LHCN-M2 (cell line): ENCODE measurements around a stretch of chr1.

- RAMPAGE, long total RNA, result no peak
These were observed 646 bp upstream of the INPP5B start for GRCh38 chr1:37947428-37947970.

DNA sequence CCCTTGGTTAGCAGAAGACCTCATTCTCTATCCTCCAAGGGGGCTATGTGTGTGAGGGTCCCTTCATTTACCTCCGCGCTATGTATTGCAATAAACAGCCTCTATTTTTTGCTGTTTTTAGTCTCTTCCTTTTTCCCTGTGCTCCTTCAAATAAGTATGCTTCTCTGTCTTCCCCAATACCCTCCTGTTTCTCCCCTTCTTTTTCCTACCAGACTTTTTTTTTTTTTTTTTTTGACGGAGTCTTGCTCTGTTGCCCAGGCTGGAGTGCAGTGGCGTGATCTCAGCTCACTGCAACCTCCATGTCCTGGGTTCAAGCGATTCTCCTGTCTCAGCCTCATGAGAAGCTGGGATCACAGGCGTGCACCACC, 4.1 kb downstream of the SF3A3 start:
- RAMPAGE, long total RNA, result no peak

GRCh38 chr1:38000253-38000817, 5.0 kb downstream of the FHL3 start:
- RAMPAGE, long total RNA, result no peak

- RAMPAGE, long total RNA, result no peak
These were observed 702 bp downstream of the FHL3 start for GRCh38 chr1:38004394-38005229.

DNA sequence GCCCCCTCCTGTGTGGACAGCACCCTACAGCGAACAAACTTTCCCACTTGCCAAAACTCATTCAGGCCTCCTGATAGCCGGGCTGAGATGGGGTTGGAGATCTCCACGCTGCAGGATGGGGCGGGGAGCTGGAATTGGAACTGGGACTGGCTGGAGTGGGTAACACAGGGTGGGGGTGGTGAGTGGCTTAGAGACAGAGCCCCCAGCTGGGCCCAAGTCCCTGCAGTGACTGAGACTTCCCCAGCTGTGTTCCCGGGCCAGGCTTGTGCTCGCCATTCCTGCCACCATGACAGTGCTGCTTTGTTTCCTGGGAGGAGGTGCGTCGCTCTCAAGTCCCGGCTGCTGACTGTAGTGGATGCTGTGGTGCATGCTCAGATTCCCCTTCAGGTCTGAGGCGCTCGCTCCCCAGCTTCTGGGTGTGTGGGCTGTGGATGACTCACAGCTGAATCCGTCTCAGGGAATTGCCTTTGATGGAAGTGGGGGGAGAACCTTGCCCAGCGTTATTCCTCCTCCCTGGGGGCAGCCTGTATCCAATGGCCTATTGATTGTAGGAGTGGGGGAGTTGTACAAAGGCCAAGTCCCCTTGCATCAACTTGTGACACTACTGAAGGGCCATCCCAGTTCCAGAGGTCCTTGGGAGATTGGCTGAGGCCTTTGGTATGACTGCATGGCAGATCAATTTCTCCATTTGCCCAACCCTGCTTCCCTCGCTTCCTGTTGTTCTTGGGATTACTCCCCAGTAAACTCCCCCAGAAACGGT, 17.6 kb upstream of the POU3F1 start:
- RAMPAGE, long total RNA, result no peak

DNA sequence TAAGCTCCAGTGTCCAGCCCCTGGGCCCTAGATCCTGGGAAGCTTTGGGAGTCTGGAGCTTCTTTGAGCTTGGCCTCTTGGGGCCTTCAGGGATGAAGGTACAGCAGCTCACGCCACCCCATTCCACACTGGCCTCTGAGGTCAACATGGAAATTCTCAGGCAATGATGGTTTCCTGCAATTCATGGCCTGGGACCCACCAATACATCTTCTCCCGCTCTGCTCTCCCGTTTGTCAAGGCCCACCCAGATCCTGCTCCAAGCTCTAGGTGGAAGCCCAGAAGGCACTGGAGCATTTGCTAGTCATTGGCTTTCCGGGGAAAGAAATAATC, 68.2 kb upstream of the POU3F1 start:
- RAMPAGE, long total RNA, result no peak

DNA sequence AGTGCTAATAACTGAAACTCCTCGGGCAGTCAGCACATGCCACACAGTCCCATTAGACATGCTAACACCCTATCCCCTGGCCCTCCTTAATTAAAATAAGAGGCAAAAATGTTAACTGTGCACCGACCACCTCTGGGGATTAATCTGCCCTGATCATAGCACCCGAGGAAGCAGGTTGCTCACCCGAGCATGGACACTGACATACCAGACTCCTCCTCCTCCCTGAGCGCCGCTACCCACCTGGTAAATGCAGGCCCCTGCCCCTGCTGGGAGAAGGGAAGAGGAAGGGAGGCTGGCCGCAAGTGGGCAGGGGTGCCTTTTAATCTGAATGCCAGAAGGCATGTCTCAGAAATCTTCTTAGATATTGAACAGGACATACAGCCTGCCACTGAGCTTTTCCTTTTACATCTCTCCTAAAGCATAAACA, 360.9 kb downstream of the RRAGC start:
- RAMPAGE, long total RNA, result no peak

- RAMPAGE, long total RNA, result no peak
These were observed 300.8 kb downstream of the RRAGC start for GRCh38 chr1:38558887-38559147.

DNA sequence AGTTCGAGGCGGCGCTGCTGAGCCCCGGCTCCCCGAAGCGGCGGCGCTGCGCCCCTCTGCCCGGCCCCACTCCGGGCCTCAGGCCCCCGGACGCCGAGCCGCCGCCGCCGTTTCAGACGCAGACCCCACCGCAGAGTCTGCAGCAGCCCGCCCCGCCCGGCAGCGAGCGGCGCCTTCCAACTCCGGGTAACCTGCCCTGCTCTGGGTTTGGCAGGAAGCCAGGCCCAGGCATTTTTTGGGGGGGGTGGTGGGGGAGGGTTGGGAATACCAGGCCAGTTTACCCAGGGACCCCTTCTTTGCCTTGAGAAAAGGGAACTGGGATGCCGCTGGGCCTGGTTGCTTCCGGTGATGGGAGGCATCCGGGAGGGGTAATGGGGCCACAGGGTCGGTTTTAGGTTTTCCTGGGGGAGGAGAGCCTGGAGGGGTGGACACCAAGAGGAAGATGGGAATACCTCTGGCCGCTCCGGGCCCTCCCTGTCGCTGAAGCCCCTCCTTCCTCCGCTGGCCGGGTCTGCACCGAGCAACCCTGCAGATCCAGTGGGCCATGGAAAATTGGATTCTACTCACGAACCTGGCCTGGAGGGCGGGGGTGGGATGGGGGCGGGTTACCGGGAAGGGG, 448 bp downstream of the AKIRIN1 start:
- RAMPAGE, long total RNA, result no peak

DNA sequence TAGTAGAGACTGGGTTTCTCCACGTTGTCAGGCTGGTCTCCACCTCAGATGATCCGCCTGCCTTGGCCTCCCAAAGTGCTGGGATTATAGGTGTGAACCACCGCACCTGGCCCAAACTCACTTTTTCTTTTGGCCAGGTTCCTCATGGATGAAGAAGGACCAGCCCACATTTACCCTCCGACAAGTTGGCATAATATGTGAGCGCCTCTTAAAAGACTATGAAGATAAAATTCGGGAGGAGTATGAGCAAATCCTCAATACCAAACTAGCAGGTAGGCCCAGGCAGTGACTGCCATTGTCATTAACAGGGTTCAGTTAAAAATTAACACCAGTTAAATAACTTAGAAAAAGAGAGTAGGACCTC, 9.7 kb downstream of the AKIRIN1 start:
- RAMPAGE, long total RNA, result no peak

- RAMPAGE, long total RNA, result no peak
These were observed 55.6 kb downstream of the NDUFS5 start for GRCh38 chr1:39081882-39082075.

GRCh38 chr1:39106340-39107413, 80.5 kb downstream of the NDUFS5 start:
- RAMPAGE, long total RNA, result no peak

GRCh38 chr1:39116642-39117018, 87.9 kb upstream of the MACF1 start:
- RAMPAGE, long total RNA, result no peak

DNA sequence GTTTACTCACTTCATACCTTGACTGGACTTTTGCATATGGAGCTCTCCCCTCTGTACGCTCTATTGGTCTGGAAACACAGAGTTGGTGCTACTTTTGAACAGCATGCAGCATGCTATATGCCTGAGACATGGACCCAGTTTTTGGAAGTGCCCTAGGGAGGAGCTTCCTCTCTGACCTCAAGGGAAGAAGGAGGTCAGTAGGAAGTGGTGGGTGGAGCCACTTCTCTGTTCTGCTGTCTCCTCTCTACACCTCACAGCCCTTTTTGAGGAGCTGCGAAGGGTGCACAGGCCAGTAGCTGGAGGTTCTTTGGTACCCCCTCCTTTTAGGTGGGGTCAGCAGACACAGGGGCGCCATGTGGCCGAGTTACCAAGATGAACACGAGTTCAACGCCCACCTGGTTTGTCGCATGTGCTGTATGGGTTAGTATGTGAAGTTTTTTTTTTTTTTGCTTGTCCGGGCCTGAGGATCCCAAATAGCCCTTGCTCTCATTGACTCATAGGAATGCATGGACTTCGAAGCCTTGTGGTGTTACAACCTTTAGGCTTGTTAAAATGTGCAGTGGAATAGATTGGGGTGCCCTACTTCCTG, 10.6 kb downstream of the MACF1 start:
- RAMPAGE, long total RNA, result no peak

GRCh38 chr1:39291834-39292253, 87.3 kb downstream of the MACF1 start:
- RAMPAGE, long total RNA, result no peak

DNA sequence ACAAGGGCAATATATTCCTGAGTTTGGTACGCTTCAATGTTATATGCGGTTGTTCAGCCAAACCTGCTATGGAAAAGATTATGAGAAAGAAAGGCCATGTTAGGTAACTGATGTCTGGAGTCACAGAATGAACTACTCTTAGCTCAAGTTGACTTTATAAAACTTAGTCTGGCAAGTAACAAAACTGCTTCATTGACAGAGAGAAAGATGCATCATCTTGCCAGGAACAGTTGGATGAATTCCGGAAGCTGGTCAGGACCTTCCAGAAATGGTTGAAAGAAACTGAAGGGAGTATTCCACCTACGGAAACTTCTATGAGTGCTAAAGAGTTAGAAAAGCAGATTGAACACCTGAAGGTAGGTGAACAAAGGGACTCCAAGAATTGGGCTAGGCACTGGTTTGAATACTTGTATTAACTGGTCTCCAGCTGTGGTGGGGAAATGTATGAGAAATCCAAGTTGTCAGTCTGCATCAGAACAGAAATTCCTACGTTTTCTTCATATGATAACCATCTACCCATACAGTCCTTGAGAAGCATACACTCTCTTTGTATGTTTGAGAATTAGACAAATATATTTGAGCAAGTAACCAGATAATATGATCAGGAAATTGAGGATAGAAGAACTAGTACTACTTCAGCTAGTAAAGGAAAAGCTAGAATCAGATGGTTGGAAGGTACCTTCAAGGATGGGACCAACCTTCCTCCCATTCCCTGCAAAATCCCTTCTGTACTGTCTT, 121.4 kb upstream of the BMP8A start:
- RAMPAGE, long total RNA, result no peak

DNA sequence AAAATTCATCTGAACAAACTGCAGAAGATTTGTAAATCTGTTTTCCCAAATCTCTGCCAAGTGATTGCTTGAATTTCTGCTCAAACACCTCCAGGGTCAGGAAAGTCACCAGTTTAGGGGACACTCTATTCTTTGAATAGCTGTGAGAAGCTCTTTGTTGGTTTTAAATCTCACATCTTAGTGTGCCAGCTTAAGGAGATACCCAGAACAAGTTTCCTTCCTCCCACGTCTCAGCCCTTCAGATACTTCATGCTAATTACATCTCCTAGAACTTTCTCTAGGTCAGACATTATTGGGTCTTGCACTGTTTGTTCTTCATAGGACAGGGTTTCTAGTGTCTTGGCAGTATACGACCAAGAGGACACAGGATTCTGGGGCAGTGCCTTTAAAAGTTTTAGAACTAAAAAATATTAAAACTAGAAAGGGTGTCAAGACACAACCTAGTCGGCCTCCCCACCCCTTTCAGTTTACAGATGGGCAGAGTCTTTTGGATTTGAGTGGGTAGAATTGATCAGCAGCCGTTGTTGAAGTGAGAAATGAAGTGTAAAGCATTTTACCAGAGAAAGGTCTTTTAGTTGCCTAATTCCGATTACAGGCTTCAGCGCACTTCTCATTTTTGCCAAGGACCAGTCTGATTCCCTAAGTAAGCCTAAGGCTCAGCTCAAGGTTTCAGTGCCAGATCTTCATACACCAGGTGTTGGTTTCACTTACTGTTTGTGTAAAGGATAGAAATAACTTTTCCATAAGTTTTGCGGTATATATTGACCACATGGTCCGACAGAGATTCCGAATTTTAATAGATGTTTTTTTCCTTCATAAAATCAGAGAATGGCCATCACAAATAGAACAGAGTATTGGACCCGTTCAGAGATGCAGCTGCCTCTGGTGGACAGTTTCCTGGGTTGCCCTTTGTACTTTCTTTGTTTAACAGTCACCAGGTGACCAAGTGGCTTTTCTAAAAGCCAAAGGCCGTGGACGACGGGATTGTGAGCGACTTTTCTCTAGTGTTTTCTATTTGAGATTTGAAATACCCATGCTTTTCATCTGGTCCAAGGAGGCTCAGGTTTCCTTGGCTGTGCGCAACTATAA, 84.0 kb upstream of the BMP8A start:
- RAMPAGE, long total RNA, result no peak

GRCh38 chr1:39408244-39409419, 82.8 kb upstream of the BMP8A start:
- RAMPAGE, long total RNA, result no peak

GRCh38 chr1:39410619-39411525, 80.6 kb upstream of the BMP8A start:
- RAMPAGE, long total RNA, result no peak

- RAMPAGE, long total RNA, result no peak
These were observed 5.0 kb upstream of the BMP8A start for GRCh38 chr1:39486083-39487183.